Ileum (tissue), 1 donor: ENCODE results near the genes MAPK8IP3, HS3ST6 and GFER.

- PRO-cap, result no peak
These were observed 31.7 kb downstream of the CRAMP1 start for GRCh38 chr16:1643638-1644412.

DNA sequence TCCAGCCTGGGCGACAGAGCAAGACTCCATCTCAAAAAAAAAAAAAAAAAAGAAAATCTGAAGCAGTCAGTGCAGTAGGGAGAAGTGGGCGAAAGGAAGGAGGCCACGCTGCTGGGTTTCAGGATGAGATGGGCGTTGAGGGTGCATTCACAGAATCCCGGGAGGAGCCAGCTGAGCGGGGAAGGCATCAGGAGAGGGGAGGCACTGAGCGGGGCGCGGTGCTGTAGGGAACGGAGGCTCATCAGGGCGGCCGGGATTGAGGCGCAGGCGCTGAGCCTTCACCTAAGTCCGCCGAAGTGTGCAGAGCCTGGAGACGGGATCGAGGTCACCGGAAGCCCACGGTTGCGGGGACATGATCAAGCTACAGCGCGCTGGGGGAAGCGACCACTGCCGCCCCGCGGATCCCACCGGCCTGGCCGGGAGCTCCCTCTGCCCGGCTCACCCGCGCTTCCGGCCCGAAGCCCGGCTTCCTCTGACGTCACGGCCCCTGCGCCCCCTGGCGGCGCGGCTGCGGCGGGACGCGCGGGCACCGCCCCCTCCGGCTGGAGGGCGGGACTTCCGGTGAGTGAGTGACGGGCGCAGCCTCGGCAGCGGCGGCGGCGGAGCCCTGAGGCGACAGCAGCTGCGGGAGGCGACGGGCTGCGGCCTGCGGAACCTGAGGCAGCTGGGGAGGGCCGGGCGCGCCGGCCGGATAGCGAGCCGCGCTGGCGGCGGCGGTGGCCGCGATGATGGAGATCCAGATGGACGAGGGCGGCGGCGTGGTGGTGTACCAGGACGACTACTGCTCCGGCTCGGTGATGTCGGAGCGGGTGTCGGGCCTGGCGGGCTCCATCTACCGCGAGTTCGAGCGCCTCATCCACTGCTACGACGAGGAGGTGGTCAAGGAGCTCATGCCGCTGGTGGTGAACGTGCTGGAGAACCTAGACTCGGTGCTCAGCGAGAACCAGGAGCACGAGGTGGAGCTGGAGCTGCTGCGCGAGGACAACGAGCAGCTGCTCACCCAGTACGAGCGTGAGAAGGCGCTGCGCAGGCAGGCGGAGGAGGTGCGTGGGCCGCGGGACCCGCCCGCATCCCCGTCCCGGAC, at the start of gene MAPK8IP3:
Gene MAPK8IP3 (plus strand): TSS at position 581 of the 1,084 bp plus-strand sequence.
- PRO-cap, result bidirectional peak, plus-strand start at position 590 of the sequence, minus-strand start at position 474 of the sequence

- PRO-cap, result no peak
These were observed 23.4 kb downstream of the MAPK8IP3 start for GRCh38 chr16:1729390-1729702.

GRCh38 chr16:1779932-1780422, 2.4 kb downstream of the SPSB3 start:
- PRO-cap, result no peak

DNA sequence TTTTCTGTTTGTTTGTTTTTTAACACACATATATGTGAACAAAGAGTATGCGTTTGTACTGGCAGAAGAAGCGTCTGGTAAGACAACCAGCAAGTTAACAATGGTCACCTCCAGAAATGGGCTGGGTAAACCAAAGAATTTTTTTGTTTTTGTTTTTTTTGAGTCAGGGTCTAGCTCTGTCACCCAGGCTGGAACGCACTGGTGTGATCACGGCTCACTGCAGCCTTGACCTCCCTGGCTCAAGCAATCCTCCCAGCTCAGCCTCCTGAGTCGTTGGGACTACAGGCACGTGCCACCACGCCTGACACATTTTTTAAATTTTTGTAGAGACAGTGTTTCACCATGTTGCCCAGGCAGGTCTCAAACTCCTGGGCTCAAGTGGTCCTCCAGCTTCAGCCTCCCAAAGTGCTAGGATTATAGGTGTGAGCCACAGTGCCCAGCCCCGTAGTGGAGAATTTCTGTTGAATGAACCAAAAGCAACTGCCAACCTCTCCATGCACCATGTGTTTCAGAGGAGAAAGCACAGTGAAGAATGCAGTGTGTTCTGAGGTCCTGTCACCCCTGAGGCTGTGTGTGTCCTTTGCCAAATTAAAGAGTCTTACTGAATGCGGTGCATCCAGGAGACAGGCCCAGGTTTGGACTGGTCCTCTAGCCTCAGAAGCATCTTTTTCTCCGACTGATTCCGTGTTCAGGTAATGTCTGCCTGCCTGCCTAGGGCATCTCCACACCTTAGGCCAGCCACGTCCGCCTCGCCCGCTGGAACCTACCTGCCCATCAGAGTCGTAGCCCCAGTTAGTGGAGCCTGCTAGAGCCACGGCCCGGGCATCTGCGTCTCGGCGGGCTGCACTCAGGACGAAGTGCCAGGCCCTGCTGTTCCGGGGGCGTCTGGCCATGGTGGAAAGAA, 1.5 kb downstream of the SPSB3 start:
- PRO-cap, result no peak

GRCh38 chr16:1788593-1789397, 4.7 kb downstream of the IGFALS start:
- PRO-cap, result no peak

DNA sequence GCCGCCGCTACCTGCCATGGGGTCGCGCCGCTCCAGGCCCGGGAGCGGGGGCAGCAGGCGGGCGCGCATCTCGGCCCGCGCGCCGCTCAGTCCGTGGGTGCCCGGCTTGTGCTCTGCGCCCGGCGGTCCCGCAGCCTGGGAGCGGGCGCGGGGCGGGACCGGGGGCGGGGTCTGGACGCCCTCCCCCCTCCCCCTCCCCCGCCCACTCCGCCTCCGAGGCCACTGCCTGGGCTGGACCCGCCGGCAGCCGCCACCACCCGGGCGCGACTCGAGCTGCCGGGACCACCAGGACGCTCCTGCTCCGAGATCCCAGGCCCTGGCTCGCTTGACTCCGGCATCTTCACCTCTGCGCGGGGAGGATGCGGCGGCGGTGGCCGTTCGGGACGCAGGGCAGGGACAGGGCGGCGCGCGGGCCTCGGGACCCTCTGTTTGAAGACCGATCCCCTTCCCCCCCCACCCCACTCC, at the start of gene HS3ST6:
Gene HS3ST6 (minus strand): TSS at position 110 of the 465 bp plus-strand sequence.
- PRO-cap, result no peak

GRCh38 chr16:1984071-1984969, at the start of gene GFER:
Gene GFER, plus strand, starts transcription at chr16:1984193.
- PRO-cap, result bidirectional peak, plus-strand start at chr16:1984219, minus-strand start at chr16:1984002; bidirectional peak, plus-strand start at chr16:1984695, minus-strand start at chr16:1984510

DNA sequence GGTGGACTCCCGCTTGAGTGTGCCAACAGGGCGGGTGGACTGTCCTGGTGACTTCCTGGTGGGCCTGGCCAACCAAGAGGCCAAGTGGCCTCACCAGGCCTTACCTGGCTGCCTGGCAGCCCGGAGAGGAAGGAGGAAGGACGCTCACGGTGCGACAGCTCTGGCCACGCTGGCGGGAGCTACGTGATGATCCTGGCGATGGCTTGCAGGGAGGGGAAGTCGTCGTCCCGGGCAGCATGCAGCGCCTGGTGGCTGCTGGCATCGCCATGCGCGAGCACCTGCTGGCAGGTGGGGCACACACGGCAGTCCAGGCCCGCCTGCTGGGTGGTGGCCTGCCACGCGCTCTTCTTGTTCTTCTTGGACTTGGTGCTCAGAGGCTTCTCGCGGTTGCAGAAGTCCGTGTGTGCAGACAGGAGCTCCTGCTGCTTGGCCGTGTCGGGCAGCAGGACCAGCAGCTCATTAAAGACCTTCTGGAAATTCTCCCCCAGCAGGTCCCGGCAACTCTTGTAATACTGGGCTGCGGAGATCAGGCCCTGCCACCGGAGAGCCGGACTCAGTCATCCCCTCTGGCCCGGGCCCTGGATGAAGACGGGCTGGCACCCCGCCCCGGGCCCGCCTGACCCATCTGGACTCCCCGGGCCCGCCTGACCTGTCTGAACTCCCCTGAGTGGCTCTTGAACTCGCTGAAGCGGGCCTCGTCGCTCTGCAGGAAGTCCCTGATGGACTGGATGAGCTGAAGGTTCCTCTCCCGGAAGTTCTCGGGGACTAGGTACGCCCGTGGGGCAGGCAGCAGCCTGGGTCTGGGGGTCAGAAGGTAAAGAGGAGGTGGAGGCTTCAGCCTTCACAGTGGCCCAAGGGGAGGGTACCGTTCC, 8.5 kb downstream of the SYNGR3 start:
- PRO-cap, result no peak

DNA sequence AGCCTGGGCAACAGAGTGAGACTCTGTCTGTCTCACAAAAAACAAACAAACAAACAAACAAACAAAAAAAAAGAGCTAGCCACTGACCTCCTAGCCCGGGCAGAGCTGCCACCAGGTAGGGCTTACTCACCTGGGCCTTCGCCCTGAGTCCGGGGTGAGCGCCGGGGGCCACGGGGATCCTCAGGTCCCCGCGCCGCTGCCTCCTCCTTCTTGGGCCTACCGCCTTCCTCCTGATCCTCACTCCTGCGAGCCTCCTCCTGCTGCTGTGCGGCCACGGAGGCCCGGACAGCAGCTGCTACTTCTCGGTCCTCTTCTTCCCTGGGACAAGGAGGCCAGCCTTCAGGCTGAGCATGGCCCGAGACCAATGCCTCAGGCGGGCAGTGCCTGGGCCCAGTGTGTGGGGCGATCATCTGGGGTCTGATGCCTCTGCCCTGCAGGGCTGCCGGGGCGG, 11.1 kb downstream of the SYNGR3 start:
- PRO-cap, result no peak

DNA sequence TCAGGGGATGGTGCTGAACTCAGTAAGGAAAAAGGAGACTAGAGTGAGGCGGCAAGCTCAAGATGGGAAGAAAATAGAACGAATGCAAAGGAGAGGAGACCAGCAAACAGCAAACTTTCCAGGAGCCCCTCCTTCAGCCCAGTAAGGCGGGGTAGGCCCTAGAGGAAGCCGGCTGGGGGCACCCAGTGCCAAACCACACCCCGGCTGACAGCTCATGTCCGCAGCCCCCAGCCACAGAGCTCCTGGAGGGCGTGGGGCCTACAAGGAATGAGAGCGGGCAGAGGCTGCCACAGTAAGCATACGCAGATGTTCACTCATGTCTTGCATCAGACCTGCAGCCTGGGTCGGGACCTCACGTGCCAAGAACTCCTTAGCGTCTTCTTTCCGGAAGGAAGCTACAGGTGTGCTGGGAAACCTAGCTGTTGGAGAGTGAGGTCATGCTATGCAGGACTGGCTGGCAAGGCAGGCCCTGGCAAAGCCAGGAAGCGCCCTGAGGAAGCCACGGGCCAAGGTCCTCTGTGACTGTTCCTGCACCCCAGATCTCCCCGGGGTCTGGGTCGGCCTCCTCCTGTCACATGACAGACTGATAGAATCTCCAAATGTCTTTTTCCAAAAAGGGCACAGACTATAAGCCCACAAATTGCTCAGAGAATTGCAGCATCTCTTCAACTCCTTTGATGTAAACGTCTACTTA, 11.6 kb upstream of the NPW start:
- PRO-cap, result bidirectional peak, plus-strand start at position 481 of the sequence, minus-strand start at position 372 of the sequence

GRCh38 chr16:2020523-2021181, 1.1 kb downstream of the NPW start:
- PRO-cap, result unidirectional peak, minus-strand start at chr16:2020655

DNA sequence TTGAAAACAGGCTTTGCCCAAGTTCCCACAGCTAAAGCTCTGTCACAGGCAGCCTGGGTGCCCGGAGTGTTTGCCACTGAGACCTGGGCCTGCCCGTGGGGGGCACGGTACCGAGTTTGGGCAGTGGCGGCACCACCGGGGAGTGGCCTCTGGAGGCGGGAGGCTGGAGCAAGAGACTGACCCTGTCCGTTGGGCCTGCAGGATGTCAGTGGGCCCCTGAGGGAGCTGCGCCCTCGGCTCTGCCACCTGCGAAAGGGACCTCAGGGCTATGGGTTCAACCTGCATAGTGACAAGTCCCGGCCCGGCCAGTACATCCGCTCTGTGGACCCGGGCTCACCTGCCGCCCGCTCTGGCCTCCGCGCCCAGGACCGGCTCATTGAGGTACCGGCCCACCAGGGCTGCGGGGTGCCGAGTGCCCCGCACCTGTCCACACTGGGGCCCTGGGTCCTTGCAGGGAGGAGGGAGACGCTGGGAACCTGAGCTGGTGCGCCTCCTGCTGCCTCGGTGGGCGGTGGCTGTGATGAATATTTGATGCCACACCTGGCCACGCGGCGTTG, 9.5 kb downstream of the NHERF2 start:
- PRO-cap, result no peak

- PRO-cap, result no peak
These were observed 10.0 kb downstream of the NHERF2 start for GRCh38 chr16:2036680-2037181.

DNA sequence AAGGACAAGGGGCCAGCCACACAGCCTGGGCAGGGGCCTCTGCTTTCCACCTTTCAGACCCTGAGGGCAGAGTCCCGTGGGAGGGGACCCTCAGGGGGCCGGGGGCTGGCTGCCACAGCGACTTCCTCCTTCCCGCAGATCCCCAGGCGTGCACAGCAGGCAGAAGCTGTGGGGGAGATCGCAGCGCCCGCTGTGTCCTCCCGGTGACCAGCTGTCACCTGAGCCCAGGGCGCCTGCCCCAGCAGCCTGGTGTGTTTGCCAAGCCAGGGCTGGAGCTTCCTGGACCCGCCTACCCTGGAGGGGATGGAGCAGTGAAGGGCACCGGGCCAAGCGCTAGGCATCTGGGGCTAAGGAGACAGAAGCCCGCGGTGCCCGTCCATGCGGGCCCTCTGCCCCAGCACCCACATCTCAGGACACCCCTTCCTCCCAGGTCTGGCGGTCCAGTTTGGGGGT, 504 bp upstream of the RAB26 start:
- PRO-cap, result bidirectional peak, plus-strand start at position 336 of the sequence, minus-strand start at position 220 of the sequence

GRCh38 chr16:2149408-2150023, 1.1 kb downstream of the RAB26 start:
- PRO-cap, result no peak

- PRO-cap, result no peak
These were observed 2.5 kb downstream of the RAB26 start for GRCh38 chr16:2150692-2151622.

DNA sequence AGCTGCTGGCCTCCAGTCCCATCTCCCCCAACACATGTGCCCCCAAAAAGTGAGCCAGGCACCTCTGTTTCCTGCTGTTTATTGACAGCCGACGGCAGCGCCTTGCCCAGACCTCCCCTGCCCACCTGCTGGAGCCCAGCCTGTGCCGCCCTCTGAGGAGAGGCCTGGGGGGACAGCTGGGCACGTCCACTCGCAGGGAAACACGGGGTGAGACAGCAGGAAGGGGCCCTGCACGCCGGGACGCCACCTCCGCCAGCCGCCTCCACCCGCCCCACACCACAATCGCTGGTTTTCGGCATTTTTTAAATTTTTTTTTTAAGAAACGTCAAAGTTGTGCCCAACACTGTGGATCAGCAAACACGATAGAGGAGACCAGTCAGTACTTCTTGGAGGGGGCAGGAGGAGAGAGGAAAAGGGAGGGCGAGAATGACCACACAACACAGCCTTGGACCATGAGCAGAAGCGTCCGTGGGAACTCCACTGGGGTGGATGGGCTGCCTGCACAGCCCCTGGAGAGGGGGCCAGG, 19.2 kb downstream of the CASKIN1 start:
- PRO-cap, result no peak

DNA sequence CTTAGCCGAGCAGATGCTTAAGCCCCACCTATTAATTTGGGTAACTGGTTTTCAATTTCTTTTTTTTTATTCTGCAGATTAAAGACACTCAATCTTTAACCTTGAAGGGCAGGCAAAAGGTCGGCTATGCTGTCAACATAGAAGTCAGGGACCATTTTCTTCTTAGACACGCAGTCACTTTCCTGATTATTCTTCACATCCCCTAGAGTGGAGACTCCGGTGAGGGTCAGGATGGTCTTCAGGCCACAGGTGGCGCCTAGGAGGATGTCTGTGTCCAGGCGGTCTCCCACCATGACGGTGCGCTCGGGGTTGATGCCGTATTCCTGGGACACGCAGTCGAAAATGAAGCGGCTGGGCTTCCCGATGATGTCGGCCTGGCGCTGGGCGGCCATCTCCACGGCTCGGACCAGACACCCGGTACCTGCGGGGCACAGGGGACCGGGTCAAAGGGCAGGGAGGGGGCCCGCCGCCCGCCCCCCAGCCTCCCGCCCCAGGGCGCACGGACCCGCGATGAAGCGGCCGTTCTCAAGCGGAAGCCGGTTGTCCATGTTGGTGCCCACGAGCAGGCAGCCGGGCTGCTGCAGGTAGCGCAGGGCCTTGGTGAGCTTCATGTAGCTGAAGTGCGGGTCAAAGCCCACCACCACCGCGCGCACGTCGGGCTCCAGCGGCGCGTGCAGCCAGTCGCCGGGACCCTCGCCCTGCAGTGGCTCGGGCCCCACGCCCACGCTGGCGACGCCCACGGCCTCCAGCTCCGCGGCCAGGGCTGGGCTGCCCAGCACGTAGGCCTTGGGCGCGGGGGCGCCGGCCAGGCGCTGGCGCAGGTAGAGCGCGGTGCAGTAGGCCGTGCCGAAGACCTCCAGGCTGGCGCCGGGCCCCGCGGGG, 766 bp downstream of the PGP start:
- PRO-cap, result no peak

- PRO-cap, result no peak
These were observed 3.0 kb downstream of the E4F1 start for GRCh38 chr16:2226248-2226954.